Left cardiac atrium (tissue), 1 donor: ENCODE measurements around a stretch of chr5.

- PRO-cap: no peak
Measured at GRCh38 chr5:172793792-172794688, 23.0 kb upstream of the DUSP1 start.

DNA sequence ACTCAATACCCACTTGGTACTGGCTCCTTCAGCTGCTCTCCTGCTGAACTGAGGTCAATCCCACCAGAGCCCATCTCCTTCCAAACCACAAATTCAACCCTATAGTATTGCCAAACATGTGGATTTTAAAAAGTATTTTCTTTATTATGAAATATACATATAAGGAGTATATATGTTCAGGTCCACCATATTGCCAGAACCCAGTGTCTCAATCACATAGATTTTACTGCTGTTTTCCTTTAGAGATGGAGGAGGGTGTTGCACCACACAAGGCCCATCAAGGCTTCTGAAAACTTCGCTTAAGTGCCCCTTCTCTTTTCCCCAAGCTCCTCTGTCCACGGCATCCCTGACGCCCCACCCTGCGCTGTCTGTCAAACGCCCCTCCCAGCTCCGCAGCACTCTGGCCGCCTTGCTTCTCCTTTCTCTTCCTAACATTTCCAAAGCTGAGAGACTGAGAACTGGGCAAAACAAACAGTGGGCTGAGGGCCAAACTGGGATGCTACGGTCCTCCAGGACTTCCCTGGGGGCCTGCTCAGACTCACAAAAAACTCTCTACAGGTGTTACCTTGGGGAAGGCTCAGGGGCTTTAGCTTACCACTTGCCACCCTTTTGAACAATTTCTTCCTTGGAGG is 28.4 kb upstream of the ERGIC1 start:
- PRO-cap: no peak

DNA sequence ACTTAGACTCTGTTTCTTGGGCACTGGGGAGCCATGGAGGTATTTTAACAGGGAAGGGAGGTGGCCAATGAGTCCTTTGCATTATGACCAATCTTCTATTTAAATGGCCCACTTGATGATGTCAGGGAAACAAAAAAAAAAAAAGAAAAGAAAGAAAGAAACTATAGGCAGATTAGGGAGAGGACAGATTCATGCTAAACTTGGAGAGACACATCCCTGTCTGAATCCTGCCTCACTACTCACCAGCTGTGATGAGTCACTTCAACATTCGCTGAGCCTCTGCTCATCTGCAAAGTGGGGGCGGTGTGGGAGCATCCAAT is 17.2 kb upstream of the ERGIC1 start:
- PRO-cap: no peak

- PRO-cap: no peak
Measured at GRCh38 chr5:172833074-172833350, 1.0 kb upstream of the ERGIC1 start.

- PRO-cap: no peak
Measured at GRCh38 chr5:172840727-172841032, 6.6 kb downstream of the ERGIC1 start.

- PRO-cap: no peak
Measured at GRCh38 chr5:172852677-172853441, 18.8 kb downstream of the ERGIC1 start.

GRCh38 chr5:172872875-172873640 is 39.0 kb downstream of the ERGIC1 start:
- PRO-cap: bidirectional peak, plus-strand start at chr5:172873219, minus-strand start at chr5:172873118

- PRO-cap: no peak
Measured at GRCh38 chr5:172892479-172893221, 58.6 kb downstream of the ERGIC1 start.

DNA sequence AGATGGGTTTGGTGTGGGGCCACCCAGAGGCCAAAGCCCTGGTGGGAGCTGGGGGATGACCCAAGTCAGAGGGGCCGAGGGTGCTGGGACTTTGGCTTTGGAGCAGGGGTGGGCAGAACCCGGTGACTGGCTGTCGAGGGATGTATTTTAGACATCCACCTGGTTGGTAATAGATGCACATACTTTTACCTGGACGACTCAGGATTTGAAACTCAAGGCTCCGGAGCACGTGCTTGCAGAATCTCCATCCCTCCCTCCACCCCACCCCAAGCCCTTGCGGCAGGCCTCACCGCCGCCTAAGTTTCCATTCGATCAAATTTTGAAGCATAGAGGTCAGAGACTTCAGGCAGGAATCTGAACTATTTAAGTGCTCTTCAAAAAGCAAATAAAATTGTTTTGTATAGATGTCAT is 56.7 kb upstream of the RPL26L1 start:
- PRO-cap: no peak

- PRO-cap: no peak
Measured at GRCh38 chr5:172914584-172914940, 44.7 kb upstream of the RPL26L1 start.

- PRO-cap: no peak
Measured at GRCh38 chr5:172932224-172933100, 26.8 kb upstream of the RPL26L1 start.

- PRO-cap: no peak
Measured at GRCh38 chr5:172940059-172940857, 19.0 kb upstream of the RPL26L1 start.

GRCh38 chr5:173065203-173065610 is 9.1 kb downstream of the CREBRF start:
- PRO-cap: no peak

DNA sequence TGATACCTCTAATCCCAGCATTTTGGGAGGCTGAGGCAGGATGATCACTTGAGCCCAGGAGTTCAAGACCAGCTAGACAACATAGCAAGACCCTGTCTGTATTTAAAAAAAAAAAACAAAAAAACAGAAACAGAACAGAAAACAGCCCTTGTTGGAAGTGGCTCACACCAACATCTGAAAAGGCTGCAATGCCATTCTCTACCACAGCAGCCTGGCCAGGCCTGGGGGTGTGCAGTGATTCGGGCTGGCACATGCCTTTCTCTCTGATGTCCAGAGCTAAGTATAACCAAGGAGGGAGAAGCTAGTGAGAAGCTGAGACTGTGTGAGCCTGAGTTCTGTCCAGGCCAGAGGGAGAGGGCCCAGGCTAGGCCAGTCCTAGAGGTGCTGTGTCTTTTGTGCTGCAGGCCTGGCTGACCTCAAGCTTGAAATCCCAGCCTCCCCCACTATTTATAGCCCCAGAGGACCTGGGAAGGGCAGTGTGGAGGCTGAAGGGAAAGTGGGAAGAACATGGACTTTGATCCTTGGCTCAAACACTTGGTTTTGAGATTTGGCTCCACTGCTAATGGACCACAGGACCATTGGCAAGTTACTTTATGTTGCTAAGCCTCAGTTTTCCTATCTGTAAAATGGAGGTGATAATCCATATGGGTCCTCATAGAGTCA is 20.8 kb downstream of the BNIP1 start:
- PRO-cap: unidirectional peak, plus-strand start at position 331 of the sequence

DNA sequence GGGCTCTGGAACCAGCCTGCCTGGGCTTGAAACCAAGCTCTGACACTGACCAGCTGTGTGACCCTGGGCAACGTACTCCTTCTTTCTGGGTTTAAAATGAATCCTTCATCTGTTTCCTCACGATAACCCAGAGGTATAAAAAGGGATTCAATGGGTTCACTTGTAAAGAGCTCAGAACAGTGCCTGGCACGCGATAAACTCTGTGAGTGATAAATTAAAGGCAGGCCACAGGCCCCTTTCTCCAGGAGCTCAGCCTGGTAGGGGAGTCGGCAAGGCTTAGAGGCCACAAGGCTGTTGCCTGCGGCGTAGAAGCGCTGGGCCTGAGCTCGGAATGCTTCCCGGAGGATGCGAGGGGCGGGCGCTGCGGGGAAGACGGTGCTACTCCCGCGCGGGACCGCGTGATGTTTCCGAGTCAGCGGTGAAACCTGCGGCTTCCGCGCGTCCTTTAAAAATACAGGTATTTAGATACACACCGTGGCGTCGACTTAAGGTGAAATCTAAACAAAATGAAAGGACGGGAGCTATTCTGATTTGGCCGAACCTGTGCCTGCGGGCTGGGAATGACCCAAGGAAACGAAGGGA is 6.4 kb downstream of the NKX2-5 start:
- PRO-cap: no peak

DNA sequence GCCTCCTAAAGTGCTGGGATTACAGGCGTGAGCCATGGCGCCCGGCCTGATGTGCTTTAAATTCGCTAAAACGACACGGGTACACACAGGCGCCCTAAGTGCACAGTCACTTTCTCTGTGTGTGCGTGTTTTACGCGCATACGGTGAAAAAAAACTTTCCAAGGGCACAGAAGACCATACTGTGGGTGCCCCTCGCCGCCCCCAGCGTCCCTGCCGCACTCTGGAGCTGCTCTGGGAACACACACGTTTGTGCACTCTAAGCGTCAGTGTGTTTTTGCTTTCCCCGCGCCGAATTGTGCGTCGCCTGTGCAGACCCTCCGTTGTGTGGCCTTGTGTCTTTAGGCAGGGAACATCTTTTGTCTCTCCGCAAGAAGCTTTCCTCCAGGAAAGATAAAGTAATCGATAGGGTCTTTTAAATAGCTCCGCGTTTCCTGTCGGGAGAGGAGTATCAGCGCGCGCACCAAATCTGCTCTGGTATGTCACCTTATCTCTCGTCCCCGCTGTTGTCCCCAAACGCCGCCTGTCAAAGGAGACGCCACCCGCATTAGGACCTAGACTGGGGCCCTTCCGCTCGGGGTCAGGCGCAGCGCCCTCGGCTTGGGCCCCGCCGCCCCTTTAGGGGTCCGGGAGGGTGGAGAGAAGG is 10.4 kb upstream of the NKX2-5 start:
- PRO-cap: bidirectional peak, plus-strand start at position 523 of the sequence, minus-strand start at position 222 of the sequence

DNA sequence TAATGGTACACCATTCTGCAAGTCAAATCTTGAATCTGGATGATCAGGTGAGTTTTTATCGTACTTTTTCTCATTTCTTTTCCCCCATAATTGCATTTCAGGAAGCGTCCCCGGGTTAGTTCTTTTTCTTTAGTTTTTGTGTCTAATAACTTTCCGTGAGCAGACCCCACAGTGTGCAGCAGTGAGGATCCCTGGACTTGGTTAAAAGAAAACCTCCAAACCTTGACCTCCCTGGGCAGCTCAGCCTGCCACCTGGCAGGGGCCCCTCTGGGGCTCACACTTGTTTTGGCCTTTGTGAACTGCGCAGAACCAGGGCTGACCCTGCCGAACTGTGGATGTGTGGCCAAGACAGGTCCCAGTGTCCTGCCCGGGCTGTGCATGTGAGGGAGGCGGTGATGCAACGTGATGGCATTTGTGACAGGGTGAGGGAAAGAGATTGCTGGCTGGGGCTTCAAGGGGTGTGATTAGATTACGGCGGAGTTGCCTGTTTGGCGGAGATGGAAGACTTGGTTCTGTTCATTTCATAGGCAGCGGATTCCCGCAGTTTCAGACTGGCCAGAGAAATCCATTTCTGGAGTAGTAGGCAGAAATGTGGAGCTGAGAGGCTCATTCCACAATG is 30.3 kb upstream of the NKX2-5 start:
- PRO-cap: bidirectional peak, plus-strand start at position 467 of the sequence, minus-strand start at position 326 of the sequence

- PRO-cap: no peak
Measured at GRCh38 chr5:173303615-173304356, 24.4 kb downstream of the STC2 start.

DNA sequence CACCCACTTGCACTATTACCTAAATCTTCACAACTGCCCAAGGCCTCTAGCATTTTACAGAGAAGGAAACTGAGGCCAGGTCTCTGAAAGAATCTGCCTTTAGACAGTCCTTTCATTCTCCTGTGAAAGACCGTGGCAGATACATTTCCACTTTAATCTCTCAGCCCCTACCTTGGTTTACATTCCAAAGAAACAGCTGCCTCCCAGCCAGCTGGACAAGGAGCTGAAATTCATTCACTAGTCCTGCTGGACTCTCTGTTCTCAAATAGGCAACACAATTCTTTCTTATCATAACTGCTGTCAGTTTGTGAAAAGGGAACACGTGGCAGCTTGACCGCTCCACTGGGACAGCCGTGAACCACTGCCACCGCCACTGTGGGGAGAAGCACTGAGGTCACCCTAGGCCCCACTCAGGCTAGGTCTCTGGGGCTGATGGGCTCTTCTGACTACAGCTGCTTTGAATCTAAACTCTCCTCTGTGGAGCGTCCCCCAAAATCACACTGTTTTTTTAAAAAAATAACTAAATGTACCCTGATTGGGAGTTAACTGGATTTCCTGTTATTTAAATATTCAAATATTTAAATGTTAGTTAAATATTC is 120.3 kb downstream of the BOD1 start:
- PRO-cap: bidirectional peak, plus-strand start at position 409 of the sequence, minus-strand start at position 263 of the sequence

DNA sequence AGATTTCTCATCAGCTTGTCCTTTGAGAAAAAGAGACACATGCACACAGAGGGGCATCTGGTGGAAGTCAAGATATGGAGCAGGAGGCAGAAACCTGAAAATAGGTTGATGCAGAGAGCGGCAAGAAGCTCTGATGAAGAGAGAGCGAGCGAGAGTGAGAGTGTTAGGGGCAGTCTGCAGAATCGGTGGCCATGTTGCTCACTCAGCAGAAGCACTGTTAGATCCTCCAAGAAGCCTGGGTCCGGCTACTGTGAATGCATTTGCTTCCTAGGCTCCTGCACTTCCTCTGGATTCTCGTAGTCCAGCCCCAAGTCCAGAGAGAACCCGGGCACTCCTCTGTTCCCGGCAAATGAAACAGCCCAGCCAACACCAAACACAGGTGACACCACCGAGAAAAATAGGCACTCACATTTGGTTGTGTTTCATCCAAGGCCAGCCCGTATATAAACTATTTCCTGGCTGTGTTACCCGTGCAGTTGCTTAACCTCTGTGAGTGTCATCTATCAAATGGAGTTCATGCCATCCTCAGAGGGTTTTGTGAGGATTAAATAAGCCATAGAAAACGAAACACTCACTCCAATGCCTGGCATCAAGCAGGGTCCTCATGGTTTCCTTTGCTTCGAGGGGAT is 115.3 kb downstream of the BOD1 start:
- PRO-cap: no peak